AG10803 (cell line): ENCODE measurements around a stretch of chr10.

GRCh38 chr10:59750479-59751078, 2.7 kb downstream of the MRLN start:
- RRBS, result no CpG with 5 or more reads among the region's 8 CpGs

- RRBS, result no CpG with 5 or more reads among the region's 2 CpGs
Measured at GRCh38 chr10:59785226-59785483, 31.9 kb upstream of the MRLN start.

GRCh38 chr10:59840577-59841615, 65.5 kb downstream of the CCDC6 start:
- RRBS, result no CpG with 5 or more reads among the region's 1 CpG

DNA sequence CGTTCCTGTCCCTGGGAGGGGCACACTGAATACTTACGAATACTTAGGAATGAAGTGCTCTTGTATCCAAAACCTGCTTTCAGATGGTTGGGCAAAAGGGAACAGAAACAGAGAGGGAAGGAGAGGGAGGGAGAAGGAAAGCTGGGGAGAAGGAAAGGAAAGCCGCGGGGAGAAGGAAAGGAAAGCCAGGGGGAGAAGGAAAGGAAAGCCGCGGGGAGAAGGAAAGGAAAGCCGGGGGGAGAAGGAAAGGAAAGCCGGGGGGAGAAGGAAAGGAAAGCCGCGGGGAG, 24.6 kb downstream of the CCDC6 start:
- RRBS, result no CpG with 5 or more reads among the region's 10 CpGs

- RRBS, result no CpG with 5 or more reads among the region's 9 CpGs
Measured at GRCh38 chr10:60138784-60139252, 232.5 kb upstream of the CCDC6 start.

DNA sequence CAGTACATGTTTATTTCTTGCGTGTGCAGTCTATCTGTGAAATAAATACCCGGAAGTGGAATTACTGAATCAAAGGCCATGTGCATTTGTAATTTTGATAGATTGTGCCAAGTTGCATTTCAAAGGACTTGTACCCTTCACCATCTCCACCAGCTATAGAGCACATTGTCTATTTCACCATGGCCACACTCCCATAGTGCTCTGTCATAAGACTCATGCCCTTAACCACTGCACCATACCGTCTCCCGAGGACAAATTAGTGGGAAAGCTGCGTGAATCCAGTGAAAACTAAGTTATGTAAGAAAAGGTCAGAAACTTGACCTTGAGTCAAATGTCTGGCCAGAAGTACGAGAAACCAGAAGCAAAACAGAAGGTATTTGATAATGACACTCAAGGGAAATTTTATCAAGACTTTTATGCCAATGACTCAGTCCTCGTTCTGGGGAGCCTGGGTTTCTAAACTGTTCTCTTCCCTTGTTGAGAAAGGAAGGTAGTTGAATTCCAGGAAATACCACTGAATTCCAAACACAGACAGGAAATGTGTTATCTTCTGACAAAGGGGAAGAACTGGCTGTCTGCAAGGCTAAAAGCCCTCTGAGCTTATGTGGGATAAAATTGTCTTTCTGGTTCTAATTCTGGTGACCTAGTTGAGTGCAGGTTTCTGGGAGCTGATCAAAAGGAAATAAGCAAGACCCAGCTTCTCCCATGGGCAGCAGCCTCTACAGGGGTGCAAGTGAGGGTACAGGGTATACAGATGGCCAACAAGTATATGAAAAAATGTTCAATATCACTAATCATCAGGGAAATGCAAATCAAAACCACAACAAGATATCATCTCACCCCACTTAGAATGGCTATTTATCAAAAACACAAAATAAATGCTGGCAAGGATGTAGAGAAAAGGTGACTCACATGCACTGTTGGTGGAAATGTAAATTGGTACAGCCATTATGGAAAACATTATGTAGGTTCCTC, 49.7 kb downstream of the CDK1 start:
- RRBS, result no CpG with 5 or more reads among the region's 7 CpGs

GRCh38 chr10:60875378-60876069, 68.5 kb downstream of the RHOBTB1 start:
- RRBS, result no CpG with 5 or more reads among the region's 8 CpGs

DNA sequence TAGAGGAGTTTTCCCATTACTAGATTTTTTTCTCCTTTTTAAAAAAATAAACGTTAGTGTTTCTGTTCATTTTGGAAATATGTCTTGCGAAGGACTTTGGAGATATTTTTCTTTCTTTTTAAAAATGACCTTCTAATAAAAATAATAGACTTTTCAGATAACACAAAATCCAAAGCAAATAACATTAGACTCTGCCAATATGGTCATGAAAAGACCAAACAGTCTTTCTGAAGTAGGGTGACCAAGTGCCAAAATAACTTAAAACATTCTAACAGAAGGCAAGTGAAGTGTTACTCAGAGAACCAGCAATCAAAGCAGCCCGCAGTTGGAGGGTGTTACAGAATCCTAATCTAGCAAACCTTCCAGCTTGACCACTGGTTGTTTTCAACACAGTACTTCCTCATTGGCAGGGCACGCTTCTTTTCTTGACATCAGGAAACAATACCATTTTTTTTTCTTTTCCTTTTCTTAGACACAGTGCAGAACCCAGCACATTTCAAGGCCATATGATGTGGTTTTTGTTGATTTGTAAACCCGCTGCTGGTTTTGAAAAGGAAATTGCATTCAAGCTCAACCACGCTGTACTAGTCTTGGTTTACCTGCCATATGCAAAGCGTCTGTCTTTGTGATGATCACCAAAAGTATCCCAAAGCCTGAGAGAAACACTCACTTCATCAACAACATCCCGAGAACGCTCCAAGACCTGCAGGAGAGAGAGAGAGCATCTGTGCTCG, 33.5 kb downstream of the RHOBTB1 start:
- RRBS, result no CpG with 5 or more reads among the region's 10 CpGs

DNA sequence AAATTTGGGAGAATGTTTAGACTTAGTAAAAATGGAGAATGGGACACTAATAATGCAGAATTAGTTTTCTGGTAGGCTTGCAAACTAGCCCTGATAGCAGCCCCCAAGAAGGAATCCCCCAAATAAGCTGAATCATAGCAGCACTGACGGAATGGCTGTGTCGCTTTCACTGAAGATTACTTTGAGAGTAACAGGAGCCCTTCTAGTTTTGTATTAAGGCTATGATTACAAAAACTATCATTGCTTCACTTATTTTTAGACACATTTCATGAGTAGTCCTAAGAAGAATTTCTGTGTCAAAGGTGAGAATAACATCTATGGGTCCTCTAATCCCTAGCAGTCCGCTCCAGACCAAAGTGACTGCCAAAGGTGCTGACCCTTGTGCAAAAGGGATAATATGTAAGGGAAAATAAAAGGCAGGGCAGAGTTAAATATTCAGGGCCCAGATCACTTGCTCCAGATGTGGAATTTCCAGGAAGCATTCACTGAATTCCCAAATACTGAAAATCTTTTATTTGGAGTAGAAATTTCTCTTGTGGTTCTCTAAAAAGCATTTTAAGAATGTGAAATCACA, 29.4 kb downstream of the RHOBTB1 start:
- RRBS, result no CpG with 5 or more reads among the region's 3 CpGs

GRCh38 chr10:61902914-61903662, 1.6 kb downstream of the ARID5B start:
- RRBS, result 2% methylated on average over 15 of the region's 54 CpGs

- RRBS, result no CpG with 5 or more reads among the region's 8 CpGs
Measured at GRCh38 chr10:61992598-61993633, 91.4 kb downstream of the ARID5B start.

DNA sequence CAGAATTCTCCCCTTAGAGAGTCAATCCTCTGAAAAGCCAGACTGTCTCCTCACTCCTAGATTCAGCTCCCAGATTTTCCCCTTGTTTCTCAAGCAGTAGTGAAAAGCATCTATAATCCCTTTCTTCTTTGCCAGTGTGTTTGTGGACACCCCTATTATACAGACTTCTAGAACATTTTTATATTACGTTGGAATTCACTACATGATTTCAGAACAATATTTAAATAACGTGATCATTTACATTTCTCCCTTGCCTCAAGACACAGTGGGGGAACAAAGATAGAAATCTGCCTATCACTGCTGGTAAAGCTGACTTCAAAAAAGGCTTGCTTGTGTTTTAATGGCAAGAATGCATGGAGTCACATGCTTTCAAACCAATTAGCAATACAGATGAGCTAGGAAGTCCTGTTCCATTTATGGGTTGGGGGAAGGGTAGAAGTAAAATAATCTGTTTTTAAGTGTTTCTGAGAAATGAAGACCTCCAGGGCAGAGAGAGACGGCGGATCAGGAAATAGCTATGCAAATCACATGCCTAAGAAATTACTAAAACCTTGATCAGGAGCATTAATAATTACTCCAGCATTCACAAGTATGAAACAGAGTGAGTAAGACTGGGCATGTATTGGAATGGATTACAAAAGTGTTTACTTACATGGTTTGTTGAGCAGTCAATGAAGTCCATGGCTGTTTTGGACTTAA, 141.9 kb downstream of the ARID5B start:
- RRBS, result no CpG with 5 or more reads among the region's 4 CpGs

- RRBS, result no CpG with 5 or more reads among the region's 2 CpGs
Measured at GRCh38 chr10:62045116-62045410, 143.6 kb downstream of the ARID5B start.

GRCh38 chr10:62451012-62451682, 77.0 kb downstream of the ZNF365 start:
- RRBS, result no CpG with 5 or more reads among the region's 5 CpGs

DNA sequence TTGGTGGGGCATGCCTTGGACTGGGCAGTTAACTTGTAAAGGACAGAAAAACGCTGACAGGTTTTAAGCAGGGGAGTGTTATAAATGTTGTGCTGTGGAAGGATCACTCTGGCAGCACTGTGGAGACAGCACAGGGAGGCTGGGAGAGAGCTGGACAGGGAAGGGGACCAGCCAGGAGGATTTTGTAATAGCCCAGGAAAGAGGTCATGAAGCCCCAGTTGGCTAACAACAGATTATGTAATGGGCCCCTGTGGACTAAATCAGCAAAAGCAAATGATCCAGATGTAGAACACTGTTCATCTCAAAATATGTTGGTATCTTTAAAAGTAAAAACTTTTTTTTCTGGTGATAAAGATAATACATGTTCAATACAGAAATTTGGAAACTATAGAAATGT, 80.9 kb downstream of the ZNF365 start:
- RRBS, result no CpG with 5 or more reads among the region's 1 CpG

DNA sequence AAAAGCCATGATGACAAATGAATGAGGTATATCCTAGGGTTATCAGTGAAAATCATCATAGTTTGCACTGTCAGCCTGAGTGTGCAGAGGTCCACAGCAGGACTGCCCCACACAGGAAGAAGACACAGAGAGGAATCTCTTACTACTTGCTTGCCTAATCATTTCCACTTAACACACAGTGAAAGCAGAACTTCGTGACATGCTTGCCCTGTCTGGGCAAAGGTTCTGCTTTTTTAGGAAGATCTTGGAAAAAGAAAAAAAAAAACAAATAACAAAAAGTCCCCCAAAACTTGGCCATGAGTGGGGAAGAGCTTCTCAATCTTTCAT, 183.9 kb upstream of the ADO start:
- RRBS, result no CpG with 5 or more reads among the region's 1 CpG